Parietal lobe (tissue), 2 donors: Measurements from ENCODE around the gene GRP.

- RAMPAGE, long total RNA, result no peak
Observed at GRCh38 chr18:58046141-58046469, 2.1 kb downstream of the NEDD4L start.

- RAMPAGE, long total RNA, result no peak
Observed at GRCh38 chr18:58046470-58047121, 2.6 kb downstream of the NEDD4L start.

DNA sequence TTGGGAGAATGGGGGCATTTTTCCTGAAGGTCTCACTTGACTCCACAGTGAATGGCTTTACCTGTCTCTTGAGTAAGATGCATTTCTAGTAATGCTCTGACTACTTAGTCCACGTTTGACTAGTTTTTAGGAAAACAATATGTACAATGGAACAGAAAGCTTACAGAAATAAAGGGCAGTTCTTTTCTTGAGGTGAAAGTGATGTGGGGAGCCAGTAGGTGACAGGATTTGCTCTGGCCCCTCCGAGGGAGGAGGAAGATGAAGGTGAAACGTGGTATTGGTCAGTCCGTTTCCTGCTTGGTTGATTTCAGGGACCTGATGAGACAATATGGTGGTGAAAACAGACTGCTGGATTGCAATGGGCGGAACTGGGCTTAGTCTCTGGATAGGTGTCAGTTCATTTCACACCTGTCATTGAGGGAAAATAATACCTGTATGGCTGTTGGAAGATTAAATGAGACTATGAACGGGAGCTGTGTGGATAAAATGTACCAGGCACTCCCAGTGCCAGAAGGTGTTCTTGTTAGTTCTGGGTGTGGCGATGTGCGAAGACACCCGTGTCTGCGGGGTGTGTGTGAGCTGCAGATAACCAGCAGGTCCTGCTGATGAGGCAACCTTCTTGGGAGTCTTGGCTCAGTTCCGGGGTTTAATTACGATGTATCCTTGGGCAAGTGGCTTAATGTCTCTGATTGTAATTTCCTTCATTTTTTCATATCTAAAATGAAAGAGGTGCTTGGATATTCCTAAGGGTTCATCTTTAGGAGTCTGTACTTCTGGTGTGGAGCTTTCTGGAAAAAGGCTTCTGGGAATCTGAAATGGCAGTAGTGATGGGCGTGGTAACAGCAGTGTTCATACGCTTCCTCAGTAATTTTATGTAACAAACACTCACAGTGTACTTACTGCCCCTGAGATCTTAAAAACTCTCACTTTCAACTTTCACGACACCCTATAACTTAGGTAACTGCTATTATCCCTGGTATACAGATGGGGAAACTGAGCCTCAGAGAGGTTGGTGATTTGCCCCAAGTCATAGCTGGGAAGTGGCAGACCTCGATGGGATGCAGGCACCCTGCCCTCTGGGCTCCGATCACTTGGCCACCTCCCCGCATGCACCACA is 34.9 kb downstream of the NEDD4L start:
- RAMPAGE, long total RNA, result no peak

DNA sequence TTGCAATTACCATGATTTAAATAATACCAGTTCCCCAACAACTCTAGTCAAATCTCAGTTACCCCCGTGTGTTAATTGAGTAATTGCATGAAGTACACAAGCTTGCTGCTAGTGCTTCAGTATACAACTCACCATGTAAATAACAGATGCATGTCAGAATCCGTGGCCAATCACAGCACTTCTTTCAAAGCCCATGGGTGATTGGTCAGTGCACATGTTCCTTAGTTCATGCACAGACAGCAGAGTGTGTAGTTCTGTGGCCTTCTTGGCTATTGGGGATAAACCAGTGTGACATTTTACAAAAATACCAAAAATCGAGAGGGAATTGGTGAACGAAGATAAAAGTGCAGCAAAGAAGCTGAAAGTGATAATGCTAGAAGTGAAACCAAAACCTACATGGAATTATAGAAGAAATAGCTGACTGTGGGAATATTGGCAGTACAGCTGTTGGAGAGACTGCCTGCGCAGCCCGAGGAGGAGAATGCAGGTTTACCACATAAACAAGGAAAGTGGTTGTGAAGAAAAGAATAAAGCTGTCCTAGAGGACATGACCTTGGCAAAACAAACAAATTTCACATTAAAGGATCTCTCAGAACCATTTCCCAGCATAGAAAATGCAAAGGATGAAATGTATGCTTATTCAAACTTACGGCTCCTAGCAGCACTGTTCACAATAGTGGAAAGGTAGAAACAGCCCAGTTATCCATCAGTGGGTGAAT is 59.5 kb downstream of the NEDD4L start:
- RAMPAGE, long total RNA, result no peak

- RAMPAGE, long total RNA, result no peak
Observed at GRCh38 chr18:58223567-58224729, 179.9 kb downstream of the NEDD4L start.

GRCh38 chr18:58310393-58311039 is 266.5 kb downstream of the NEDD4L start:
- RAMPAGE, long total RNA, result no peak

DNA sequence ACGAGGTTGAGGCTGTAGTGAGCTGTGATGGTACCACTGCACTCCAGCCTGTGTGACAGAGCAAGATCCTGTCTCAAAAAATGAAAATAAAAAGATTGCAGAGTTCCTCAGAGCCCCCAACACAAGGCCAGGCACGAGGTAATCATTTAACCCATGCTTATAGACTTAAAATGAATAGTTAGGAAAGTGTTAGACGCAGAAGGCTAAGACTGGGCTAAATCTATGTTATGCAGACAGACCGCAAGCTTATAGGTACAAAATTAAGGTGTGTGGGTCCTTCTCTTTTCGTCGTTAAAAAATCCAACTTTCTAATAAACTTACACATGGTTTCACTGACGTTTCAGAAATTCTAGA is 177.3 kb downstream of the ALPK2 start:
- RAMPAGE, long total RNA, result no peak

DNA sequence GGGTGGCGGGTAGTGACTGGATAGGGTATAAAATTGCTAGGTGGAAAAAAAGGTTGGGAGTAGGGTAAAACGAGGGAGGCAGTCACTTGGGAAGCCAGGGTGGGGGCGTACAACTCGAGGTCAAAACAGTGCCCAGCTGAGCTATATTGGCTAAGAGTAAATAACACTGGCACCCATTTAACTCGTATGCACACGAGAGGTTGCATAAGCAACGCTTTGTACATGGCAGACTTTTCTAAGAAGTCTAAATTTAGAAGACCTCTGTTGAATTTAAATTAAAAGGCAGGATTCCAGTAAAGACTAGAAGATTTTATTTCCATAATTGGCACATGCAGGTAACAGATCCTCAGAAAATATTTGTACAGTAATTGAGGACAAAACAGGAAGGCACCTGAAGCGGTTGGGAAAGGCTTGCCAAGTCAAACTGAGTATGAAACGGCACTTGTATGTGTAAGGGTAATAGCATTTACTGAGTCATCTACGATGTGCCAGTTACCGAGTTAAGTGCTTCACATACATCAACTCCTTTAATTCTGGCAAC is 1.5 kb upstream of the MALT1 start:
- RAMPAGE, long total RNA, result no peak

GRCh38 chr18:58692689-58693519 is 21.6 kb downstream of the MALT1 start:
- RAMPAGE, long total RNA, result no peak

- RAMPAGE, long total RNA, result no peak
Observed at GRCh38 chr18:58779999-58780520, 84.6 kb upstream of the ZNF532 start.

DNA sequence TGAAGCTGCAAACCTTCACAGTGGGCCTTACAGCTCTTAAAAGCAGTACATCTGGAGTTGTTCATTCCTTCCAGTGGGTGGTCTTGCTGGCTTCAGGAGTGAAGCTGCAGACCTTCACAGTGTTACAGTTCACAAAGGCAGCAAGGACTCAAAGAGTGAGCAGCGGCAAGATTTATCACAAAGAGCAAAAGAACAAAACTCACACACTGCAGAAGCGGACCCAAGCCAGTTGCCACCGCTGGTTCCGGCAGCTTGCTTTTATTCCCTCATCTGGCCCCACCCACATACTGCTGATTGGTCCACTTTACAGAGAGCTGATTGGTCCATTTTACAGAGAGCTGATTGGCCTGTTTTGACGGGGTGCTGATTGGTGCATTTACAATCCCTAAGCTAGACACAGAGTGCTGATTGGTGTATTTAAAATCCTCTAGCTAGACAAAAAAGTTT is 37.3 kb upstream of the ZNF532 start:
- RAMPAGE, long total RNA, result no peak

GRCh38 chr18:58911537-58912145 is 47.0 kb downstream of the ZNF532 start:
- RAMPAGE, long total RNA, result no peak

DNA sequence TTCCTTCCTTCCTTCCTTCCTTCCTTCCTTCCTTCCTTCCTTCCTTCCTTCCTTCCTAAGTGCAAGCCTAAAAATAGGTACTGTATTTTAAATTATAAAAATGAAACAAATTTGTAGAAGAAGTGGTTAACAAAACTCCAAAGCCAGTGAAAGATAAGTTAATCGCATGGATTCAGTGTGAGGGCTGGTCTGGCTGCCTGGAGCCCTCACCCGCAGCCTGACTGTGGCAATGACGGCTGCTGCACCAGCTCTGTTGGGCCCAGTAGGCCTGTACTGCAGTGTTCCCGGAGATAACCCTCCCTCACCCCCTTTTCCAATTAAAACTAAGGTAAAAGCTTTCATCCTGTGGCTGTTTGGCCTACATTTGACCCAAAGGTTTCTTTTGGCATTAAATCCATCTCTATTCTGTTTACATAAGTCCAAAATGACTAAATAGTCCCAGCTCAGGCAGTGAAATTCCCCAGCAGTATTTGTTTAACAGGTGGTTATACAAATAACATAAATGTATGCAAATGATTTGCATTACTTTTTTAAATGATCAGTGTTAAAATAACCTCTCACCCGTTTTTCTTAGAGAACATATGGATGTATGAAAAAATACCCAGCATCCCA is 77.8 kb downstream of the ZNF532 start:
- RAMPAGE, long total RNA, result no peak

DNA sequence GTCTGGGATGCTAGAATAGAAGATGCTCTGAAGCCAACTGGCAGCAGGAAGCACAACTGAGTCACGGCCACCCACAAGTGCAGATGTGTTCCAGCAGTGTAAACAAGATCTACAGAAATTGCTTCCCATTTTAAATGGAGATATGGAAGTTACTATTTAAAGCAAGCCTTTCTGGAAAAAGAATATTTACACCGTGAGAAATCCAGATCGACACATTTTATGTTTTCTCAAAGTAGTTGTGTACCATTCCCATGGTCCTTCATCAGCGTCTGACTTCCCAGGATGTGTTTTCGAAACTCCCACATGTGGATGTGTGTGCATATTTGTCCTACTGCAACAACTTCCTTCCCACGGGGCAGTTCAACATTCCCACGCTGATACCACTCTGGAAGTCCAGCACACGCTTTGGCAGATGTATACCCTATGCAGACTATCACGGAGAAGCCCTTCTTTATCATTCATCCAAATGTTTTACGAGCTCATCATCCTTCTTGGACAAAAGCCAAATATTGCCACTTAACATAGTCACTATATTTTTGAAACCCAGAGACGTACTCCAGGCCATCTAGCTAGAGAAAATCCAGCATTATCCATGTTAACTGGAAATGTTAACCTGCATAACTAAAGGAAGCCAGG is 131.3 kb downstream of the ZNF532 start:
- RAMPAGE, long total RNA, result no peak

DNA sequence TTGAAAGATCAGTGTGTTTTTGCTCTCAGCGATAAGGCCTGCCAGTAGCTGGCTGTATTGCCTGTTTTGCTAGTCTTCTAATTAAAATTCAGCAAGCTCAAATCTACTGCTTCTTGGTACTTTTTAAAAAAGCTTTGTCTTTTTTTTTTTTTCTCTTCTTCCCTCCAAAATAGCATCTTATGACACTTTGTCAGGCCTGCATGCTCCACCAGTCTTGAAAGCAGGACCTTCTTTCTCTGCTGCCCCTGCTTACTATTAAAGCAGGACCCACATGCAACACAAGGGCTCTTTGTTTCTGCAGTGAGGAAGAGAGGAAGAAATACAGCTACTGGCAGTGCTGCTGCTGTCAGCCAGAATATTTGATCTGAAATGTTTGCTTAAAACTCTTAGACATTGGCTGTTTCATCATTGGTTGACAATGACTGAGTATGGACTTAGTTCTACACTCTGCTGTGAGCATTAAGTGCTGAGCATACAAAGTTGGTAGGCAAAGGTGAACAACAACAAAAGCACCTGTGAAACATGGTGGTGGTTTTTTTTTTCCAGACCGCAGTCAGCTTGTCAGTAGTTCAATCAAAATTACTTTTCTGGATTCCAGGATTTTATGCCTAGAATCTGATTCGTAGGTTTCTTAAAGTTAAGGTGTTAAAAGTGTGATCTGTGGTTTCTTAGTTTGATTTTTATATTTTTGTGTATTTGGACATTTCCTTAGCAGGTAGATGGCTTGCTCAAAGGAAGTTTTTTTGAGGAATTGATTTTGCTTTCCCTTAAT is 2.0 kb downstream of the SEC11C start:
- RAMPAGE, long total RNA, result no peak

GRCh38 chr18:59219823-59220464 is at the start of gene GRP:
Gene GRP (plus strand): TSS chr18:59220158.
- RAMPAGE, long total RNA, result no peak

DNA sequence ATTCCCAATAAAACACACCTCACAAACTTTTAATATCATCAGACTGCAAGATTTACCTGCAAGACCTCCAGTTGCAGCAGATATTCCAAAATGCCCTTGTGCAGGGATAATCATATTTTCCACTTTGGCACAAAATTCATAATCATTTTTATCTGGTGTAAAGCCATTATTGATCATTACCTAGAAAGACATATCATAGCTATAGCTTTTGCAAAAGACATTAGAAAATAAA is 10.1 kb downstream of the LMAN1 start:
- RAMPAGE, long total RNA, result no peak

DNA sequence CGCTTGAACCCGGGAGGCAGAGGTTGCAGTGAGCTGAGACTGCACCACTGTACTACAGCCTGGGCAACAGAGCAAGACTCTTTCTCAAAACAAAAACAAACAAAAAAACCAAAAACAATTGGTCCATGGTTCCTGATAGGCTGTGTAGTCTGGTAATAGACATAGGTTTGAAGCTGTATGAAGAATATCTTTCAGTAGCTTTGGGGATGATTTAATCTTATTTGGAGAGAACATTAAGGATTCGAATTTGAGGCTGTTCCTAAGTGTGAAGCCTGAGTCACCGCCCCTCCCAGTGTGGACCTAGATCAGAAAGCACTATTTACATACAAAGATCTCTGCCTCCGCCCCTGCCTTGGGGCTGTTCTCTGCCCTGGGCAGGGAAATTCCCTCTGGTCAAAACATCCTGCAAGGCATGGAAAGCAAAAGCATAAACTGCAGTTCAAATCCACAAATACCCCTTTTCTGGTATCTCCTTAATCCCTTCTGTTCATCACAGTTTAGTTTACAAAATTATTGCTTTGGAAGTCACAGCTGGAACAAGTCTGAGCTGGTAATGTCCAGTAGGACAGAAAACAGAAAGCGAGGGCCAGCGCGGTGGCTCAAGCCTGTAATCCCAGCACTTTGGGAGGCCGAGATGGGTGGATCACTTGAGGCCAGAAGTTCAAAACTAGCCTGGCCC is 52.7 kb upstream of the PMAIP1 start:
- RAMPAGE, long total RNA, result no peak

DNA sequence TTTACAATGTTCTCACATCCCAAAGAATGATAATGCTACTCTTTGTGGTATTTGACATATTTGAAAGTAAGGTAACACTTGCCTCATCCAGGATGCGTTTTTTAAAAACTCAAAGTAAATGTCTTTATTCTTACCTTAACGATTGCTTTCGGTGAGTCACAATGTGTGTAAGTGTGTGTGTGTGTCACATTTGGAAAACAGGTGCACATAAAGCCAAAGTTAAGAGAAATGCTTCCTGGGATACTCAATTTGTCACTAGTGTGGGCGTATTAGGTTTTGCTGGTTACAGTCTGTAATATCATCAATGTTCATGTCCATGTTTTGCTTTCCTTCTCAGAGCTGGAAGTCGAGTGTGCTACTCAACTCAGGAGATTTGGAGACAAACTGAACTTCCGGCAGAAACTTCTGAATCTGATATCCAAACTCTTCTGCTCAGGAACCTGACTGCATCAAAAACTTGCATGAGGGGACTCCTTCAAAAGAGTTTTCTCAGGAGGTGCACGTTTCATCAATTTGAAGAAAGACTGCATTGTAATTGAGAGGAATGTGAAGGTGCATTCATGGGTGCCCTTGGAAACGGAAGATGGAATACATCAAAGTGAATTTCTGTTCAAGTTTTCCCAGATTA is 2.6 kb downstream of the PMAIP1 start:
- RAMPAGE, long total RNA, result no peak

GRCh38 chr18:59961170-59961648 is 61.4 kb downstream of the PMAIP1 start:
- RAMPAGE, long total RNA, result no peak